Anterior vena cava (tissue), 1 donor: ENCODE measurements around a stretch of chr1.

DNA sequence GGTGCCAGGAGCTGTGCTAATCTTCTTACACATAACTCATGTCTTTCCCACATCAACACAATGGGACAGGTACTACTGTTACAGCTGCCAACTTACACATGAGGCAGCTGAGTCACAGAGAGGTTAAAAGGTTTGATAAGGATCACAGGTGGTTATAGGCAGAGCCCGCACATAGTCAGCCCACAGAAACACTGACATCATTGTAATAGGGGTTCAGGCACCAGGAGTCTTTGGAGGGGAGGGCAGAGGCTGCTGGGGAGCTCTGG, 354 bp upstream of the PADI1 start:
- PRO-cap, result no peak

DNA sequence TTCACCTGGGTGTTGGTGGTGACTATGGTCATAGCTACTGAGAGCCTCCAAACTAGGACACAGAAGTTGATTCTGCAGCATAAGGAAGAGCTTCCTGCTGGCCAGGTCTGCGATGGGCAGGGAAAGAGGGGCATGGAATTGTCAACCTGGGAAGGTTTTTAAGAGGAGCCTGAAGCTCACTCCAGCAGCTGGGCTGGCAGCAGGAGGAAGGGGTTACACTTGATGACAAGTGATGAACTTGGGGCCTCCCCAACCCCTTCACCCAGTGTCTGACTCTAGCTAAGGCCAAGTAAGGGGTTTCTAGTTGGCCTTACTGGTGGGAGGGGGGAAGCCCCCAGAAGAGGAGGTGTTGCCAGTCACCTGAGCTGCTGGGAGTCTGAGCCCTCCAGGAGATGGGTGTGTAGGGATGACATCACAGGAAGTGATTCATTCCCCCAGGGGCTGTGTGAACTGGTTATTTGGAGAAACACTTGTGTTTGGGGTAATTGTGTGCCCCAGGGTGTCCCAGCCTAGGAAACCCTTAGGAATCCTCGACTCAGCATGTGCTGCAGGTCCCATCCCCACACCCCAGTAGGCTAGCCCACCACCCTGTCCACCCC, 3.0 kb downstream of the PADI1 start:
- PRO-cap, result no peak

DNA sequence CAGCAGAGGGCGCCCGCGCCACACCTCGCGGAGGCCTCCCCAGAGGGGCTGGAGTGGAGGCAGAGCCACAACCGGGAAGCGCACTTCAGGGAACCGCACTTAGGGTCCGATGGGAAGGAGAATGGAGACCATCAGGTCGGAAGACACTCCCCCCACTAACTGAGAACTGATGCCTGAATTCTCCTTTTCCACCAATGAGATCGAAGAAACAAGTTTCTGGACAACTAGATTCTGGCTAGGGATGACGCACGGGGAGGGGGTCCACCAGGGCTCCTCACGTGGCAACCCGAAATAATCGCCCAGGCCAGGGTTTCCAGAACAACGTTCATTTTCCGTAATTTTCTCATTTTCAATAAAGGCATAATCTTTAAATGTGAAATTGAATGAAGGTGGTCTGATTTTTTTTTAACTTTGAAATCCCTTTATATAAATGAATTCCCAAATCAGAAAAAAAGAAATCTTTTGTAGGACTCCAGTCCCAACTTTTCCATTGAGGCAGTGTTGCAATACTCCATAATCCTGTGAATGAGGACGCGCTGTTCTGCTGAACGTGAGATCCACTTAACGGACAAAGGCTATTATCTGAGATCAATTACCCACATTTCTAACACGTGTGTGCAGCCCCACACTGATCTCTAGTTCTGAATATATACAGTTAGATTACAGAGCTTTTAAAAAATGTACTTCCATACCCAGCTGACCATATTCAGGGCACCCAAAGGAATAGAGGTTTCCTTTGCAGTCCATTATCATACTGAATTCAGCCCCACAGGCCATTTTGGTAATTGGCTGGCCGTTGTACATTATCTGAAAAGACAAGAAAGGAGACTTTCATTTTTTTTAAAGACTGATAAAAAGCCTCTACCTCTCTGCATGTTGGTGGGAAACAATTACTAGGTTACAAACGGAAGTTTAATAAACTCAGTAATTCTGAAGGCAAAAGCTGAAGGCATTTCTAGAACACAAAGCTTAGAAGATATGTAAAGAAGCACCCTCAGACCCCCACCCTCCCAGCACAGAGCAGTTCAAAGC, 19.1 kb downstream of the RCC2 start:
- PRO-cap, result no peak

DNA sequence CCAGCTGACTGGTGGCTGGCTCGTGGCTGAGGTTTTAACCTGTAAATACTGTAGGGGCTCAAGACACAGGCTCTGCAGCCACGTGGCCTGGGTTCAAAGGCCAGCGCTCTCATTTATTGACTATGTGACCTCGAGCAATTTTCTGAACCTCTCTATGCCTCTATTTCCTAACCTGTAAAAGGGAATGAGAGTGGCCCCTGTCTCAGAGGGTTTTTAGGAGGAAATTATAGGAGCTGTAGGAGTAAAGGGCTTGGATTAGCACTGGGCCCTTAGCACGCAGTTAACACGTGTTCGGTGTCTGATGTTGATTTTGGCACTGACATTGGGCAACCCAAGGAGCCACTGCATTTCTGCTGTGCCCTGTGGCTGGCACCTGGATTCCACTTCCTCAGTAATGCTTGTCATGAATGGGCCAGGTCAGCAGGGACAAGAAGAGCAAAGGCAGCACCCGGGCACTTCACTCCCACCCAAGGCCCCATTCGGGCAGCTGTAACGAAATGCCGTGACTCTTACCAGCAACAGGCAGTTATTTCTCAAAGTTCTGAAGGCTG, 25.1 kb downstream of the ARHGEF10L start:
- PRO-cap, result no peak

DNA sequence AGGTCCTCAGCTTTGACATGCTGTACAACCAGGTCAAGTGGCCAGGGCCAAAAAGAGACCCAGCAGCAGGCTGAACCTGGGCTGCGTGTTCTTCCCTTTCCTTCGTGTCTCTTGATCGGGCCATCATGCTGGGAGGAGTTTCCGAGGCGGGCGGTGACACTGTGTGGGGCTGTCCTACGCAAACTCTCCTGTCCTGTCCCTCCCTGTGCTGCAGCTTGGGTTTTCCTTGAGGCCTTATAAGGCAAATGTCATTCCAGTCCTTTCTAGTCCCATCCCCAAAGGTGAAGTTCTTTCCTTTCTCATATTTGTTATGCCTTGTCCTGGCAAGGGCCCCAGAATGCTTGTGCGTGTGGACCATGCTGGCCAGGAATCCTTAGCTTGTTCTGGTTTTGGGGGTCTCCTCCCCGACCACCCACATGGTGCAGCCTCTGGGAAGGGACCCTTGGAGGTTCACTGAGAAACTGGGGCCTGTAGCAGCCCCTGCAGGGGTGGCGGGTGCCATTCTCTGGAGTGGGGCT, 56.8 kb downstream of the ARHGEF10L start:
- PRO-cap, result bidirectional peak, plus-strand start at position 335 of the sequence, minus-strand start at position 113 of the sequence

GRCh38 chr1:17644133-17644778, 104.8 kb downstream of the ARHGEF10L start:
- PRO-cap, result no peak

GRCh38 chr1:17651390-17652205, 103.5 kb upstream of the ACTL8 start:
- PRO-cap, result no peak

DNA sequence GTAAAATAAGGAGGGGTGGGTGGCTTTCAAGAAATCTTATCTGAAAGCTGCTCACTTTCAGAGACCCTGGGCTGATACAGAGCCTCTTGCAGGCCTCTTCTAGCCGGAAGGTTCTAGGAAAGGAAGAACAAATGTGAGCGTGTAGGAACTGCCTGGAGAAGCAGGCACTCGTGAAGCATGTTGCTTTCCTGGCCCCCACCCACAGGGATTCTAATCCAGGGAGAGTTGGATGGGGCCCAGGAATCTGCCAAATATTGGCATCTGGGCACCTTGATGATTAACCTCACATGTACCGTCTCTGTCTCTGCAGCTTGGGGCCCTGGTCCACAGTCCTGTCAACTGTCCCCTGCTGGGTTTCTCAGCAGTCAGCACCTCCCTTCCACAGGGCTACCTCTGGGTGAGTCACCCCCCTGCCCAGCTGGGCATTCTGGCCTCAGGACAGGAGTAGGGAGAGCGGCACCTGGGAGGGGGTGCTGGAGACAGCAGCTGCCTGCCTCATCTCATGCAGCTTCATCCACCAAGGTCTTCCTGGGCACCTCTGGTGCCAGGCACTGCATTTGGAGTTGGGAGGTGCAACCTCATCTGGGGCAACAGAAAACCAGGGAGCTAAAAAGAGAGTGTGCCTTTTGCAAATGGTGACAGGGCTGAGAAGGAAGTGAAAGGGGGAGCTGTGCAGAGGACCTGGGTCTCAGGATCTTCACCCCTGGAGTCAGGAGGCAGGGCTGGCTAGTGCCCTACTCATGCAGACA, 100.6 kb upstream of the ACTL8 start:
- PRO-cap, result no peak

- PRO-cap, result no peak
These were observed 52.8 kb downstream of the IGSF21 start for GRCh38 chr1:18160285-18161007.

DNA sequence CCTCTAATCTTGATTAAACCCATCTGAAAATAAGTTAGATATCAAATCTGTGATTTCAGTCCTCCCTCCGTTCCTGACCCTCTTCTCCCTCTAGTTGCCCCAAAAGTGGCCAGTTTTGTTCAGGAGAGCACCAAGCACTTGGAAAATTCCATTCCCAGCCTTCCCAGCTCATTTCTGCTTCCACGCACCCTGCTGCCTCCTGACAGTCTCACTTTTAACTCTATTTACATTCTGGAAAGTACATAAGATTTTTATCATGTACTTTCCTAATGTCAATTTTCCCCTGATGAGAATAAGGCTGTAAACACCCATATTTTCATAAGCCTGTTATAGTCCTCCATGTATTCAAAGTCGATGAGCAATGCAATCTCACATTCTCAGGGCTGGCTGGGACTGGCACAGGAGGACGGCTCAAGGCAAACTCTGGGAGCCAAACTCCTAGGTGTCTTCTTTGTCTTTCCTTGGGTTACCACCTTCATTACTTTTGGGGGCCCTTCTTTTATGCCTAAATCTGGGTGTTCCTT, 94.4 kb downstream of the IGSF21 start:
- PRO-cap, result no peak

DNA sequence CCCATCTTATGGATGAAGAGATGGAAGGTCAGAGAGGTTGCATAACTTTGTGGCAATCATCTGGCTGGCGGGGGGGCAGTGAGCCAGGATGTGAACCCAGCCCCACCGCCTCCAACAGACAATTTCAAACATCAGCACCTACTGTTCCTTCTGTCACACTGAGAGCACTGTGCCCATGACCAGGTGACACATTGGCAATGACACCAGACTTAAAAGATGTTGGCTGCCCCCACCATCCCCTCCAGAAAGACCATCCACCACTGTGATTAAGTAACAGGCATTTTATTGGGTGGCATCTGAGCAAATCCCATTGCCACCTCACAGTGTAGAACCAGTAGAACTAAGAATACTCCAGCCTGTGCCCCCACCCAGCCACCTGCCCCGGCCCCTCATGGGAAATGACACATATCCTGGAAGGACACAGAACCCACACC, 11.7 kb upstream of the TAS1R2 start:
- PRO-cap, result no peak

DNA sequence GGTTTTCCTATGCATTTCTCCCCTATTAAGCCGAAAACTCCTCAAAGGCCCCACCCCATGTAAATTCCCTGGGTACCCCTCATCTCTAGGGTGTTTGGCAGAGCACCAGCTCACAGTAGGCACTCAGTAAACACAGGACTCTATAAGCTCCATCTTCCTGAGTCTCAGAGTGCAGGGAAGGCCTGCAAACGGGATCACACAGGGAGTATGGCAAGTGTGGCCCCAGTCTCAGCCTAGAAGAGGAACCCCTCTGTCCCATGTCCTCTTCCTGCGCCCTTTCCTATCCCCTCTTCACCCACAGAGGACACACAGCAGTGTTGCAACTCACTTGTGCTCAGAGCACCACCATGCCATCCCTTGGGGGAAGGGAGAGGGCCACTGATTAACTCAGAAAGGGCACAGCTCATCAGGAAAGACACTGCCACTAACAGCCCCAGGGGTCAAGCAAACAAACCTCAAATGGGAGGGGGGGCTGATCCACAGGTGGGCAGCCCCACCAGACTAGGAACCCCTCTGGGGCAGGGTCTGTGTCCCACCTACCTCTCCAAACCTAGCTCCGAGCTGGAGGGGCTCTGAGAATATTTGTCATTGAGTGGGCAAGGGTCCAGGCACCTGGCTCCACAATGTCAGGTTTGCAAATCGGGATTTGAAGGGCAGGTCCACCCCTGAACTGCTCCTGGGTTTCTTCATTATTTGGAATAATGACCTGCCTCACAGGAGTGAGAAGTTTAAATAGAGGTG, 1.2 kb downstream of the ALDH4A1 start:
- PRO-cap, result no peak

DNA sequence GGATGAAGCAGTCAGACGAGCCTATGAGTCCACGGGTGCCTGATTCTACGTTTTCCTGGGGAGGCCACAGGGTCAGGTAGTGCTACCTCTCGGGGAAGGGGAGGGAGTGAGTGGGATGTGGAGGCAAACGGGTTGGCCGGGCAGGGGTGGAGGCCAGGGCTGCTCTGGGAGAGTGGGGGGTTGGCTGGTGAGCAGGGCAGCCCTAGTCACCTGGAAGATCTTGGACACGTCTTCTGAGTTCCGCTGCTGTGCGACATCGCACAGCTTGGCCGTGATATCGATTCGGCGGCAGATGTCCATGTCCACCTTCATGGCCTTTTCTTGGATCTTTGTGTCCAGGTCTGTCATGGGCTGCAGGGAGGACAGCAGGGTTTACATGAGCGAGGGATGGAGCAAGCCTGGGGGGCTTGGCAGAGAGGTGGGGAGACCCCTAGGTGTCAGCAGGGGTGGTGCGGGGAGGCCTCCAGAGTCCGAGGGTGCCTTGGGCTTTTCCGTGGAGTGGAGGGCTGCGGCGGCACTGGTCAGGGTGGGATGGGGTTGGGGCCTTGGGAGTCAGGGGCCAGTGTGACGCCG, 15.9 kb upstream of the ALDH4A1 start:
- PRO-cap, result no peak

GRCh38 chr1:18923533-18924711, 21.6 kb upstream of the ALDH4A1 start:
- PRO-cap, result bidirectional peak, plus-strand start at chr1:18924006, minus-strand start at chr1:18923929

- PRO-cap, result no peak
These were observed 11.3 kb downstream of the IFFO2 start for GRCh38 chr1:18945132-18945683.

- PRO-cap, result no peak
These were observed 65.4 kb upstream of the IFFO2 start for GRCh38 chr1:19021903-19022331.

GRCh38 chr1:19076671-19077448, 120.4 kb upstream of the IFFO2 start:
- PRO-cap, result no peak

DNA sequence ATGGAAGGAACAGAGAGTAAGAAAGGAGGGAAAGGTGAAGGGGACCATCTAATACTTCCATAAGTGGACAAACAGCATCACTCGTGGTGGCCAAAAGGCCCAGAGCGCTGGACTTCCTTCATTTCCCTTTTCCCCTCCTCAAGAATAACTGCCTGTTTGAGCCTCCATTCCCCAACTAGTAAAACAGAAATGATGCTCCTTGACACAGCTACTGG, 111.2 kb downstream of the UBR4 start:
- PRO-cap, result no peak

DNA sequence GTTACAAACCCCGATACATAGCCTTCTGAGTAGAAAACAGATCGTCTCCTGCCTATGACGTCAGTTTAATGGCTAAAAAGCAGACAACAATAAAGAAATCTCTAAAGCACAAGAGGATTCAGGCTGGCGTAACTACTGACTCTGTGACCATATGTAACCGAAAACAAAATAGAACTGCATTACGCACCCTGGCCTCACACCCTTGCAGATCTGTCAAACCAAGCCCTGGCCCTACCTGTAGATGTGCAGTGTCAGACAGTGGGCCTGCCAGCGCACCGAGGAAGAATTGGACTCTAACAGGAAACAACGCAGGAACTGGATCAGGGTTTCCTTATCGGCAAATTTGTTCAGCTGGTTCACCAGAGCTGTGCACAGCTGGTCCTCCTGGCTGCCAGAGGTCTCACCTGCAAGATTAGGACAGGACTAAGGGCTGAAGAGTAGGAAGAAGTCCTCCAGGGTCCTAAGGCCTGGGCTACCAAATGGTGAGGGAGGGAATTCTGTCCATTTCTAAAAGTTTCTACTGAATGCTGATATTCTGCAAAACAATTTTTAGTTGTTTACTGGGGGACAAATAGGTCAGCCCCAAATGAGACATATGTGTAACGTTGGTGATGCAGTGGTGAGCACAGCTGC, 90.0 kb downstream of the UBR4 start:
- PRO-cap, result no peak

GRCh38 chr1:19139073-19139648, 70.9 kb downstream of the UBR4 start:
- PRO-cap, result no peak